Osteocyte (in vitro differentiated cells): ENCODE results near the genes BHLHA9, CRK and RILP.

GRCh38 chr17:1125082-1125972 lies 54.5 kb downstream of the ABR start:
- PRO-cap, result no peak

DNA sequence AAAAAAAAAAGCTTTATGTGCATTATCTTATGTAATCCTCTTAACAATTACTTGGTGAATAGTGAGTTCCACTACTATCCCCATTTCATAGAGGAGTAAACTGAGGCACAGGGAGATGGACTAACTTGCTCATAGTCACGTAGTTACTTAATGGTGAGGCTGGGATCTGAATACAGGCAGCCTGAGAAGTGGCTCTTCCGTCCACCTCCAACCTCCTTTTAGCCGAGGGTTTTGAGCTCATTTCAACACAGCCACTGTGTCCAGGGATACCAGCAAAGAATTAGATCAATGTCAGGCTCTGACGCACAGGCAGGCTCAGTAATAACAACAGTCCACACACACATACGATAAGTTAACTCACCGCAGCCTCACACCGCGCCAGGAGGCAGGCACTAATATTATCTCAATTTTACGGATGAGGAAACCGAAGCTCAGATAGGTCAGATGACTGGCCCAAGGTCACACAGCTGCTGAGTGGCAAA lies 23.0 kb downstream of the ABR start:
- PRO-cap, result no peak

GRCh38 chr17:1203024-1203412 lies 23.2 kb upstream of the ABR start:
- PRO-cap, result no peak

DNA sequence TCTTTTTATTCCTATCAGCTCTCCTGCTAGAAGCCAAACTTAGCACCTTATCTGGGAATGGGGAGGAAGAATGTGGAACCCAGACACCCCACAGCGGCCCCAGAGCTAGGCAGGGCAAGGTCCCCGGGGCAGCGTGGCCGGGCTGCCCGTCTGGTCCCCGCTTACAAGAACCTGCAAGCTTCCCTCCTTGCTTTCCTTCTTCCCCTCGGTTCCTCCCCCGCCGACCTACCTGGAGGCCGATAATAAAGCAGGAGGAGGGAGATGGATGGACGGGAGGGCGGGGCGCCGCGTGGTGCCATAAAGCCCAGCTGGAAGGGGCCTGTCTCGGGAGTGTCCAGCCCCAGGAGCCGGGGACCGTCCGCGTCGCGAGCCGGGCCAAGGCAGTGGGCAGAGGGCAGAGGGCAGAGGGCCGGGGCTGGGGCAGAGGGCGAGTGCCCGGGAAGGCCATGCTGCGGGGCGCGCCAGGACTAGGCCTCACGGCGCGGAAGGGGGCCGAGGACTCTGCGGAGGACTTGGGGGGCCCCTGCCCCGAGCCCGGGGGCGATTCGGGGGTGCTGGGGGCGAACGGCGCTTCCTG lies at the start of gene BHLHA9:
BHLHA9 (plus strand) TSS at position 327 of the 577 bp plus-strand sequence.
- PRO-cap, result no peak

- PRO-cap, result no peak
These were observed 46.2 kb downstream of the YWHAE start for GRCh38 chr17:1353786-1354333.

GRCh38 chr17:1454569-1455059 lies 1.4 kb downstream of the CRK start:
- PRO-cap, result no peak

DNA sequence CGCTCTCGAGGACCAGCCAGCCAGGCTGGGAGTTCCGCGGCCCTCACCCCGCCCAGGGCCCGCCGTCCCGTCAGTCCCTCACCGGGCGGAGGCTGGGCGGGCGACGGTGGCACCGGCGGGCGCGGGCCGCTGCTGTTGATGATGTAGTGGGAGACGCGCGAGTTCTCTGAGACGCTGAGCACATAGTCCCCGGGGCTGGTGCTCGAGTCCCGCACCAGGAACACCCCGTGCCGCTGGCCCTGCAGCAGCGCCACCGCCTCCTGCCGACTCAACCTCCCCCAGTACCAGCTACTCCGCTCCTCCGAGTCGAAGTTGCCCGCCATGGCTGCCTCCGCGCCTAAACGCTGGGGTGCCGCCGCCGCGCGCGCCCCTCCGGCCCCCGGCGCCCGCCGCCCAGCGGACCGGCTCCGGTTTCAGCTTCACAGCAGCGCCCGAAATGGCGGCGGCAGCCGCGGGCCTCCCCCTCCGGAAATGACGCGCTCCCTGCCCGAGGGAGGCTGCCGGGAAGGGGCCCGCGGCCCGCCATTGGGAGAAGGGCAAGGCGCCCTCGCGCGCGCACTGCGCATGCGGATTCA lies at the start of gene CRK:
CRK (minus strand) TSS at position 438 of the 575 bp plus-strand sequence.
- PRO-cap, result bidirectional peak, plus-strand start at position 205 of the sequence, minus-strand start at position 140 of the sequence; bidirectional peak, plus-strand start outside the sequence, minus-strand start at position 437 of the sequence

DNA sequence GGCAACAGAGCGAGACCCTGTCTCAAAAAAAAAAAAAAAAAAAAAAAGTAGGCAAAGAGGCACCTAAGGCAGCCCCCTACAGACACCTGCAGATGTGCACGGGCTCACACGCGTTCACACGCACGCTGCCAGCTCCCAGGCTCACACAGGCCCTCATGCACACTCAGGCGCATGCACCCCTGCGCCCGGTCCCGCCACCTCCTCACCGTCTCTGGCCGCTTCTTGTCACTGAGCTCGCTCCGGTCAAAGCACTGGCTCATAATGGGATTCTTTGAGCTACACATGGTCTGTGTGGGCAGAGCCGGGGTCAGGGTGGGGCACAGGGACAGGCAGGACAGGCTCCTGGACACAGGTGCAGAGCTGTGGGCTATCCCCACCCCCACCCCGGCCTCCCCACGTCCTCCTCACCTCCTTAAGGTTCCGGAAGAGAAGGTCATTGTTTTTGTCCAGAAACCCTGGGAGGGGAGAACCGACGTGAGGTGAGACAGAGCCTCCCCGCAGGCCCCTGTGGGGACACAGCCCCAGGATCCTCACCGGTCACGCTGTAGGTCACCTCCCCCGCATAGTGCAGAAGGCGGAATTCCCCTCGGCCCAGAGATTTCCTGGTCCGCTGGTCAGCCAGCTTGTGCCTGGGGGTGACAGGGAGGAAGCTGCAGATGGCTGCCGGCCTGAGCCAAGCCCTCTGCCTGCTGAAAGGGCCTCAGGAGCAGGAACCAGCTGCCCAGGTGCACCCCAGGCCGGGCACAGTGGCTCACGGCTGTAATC lies 17.9 kb downstream of the MYO1C start:
- PRO-cap, result no peak

DNA sequence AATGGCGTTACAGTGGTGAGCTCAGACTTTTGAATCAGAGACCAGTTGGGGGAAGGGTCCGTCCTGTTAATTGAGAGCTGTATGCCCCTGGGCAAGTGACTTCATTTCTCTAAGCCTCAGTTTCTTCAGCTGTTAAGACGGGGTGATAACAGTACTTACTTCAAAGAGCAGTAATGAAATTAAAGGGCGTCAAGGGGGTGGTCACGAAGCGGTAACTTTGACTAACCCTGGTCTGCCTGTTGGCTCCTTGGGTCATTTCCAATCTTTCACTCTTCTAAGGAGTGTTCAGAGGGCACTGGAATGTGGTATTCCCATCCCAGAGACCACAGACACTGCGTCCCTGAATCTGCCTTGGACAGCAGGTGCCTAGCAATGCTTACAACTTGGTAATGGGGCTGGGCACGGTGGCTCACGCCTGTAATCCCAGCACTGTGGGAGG lies 8.9 kb upstream of the MYO1C start:
- PRO-cap, result no peak

GRCh38 chr17:1506559-1507334 lies 9.7 kb downstream of the INPP5K start:
- PRO-cap, result no peak

DNA sequence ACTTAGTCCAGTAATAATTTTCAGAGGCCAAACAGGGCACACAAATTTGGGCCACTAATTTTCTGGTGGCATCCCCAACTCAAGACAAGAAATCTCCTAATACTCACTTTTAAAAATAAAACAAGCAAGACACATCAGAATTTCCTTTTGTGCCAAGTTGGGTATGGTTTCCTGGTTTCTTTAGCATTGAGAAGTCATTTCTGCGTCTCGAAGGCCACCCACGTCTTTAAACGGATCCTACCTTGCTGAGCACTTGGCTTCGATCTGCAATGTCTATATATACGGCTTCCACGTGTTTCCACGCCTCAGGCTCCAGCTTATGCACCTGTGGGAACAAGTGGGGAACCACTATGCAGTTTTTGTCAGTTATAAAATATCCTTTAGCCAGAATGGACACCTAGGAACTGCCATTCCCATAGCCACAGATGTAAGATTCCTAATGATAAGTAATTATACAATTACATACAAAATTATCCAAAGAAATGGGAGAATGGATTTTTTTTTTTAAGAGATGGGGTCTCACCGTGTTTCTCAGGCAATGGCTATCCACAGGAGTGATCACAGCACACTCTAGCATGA lies 22.3 kb upstream of the INPP5K start:
- PRO-cap, result no peak

- PRO-cap, result no peak
These were observed 24.4 kb upstream of the PITPNA start for GRCh38 chr17:1586842-1587612.

GRCh38 chr17:1597611-1598596 lies 30.7 kb downstream of the SLC43A2 start:
- PRO-cap, result no peak

DNA sequence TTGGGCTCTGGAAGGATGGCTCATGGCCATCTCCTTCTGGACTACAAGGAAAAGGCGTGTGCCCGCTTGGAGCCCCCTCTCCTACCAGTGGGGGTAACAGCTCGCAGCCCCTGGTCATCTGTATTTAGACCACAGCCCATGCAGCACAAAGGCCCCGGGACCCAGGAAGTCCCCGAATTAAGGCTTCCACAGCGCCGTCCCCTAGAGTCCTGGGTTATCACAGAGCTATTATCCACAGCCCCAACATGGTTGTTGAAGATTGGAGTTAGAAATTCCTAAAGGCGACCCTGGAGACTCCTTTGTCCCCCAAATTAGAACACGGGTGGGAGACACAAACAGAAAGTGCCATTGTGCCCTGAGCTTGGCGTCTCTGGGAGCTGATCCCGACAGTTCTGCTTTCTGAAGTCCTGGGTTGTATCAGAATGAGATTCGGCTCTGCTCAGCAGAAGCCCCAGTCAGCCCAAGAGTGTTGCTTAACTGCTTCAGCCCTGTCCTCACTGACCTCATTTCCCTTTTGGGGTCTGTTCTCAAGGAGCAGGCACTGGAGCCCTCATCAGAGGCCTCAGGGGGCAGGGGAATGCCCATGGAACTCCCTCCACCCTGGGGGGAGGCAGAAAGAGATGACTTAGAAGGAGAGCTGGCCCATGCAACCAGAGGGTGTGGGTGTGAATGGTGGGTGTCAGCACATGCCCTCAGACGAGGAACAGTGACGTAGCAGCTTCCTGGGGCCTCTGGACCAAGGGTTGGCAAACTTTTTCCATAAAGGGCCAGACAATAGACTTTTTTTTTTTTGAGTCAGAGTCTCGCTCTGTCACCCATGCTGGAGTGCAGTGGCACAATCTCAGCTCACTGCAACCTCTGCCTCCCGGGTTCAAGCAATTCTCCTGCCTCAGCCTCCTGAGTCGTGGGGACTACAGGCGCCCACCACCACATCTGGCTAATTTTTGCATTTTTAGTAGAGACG lies 21.4 kb downstream of the SLC43A2 start:
- PRO-cap, result no peak

DNA sequence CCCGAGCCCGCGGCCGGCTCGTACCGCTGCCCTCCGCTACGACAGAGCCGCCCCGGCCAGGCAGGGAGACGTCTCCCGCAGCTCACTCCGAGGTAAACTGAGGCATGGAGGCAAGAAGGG lies 684 bp downstream of the SLC43A2 start:
- PRO-cap, result no peak

GRCh38 chr17:1639536-1640095 lies 5.9 kb downstream of the SCARF1 start:
- PRO-cap, result no peak

DNA sequence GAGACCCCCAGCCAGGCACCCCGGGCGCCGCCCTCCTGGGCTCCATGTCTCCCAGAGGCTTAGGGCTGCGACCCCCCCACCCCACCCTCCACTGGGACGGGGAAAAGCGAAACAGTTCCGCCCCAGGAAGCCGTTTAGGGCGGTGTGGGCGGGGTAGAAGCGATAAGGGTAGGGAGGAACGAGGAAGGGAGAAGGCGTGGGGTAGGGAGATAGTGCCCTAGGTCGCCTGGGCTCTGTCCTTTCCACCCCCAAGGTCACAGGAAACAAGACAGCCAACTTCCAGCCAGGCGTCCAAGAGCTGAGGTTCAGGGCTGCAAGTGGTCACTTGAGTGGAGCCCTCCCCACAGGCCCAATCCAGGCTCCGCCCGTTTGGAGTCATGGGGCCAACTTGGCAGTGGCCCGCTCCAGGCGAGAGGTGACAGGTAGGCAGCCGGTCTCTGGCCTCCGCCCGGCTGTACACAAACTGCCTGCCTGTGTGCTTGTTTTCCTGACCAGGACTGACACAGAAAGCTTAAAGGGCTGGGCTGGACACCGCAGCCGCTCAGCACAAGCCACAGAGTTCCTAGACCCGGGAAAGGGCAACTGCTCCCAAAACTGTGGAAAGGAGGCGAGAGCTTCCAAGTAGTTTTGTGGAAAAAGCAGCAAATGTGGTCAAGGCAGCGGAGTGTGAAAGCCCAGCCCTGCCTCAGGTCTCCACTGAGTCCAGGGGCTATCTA lies at the start of gene RILP:
RILP (minus strand) TSS at position 108 of the 716 bp plus-strand sequence.
- PRO-cap, result no peak

DNA sequence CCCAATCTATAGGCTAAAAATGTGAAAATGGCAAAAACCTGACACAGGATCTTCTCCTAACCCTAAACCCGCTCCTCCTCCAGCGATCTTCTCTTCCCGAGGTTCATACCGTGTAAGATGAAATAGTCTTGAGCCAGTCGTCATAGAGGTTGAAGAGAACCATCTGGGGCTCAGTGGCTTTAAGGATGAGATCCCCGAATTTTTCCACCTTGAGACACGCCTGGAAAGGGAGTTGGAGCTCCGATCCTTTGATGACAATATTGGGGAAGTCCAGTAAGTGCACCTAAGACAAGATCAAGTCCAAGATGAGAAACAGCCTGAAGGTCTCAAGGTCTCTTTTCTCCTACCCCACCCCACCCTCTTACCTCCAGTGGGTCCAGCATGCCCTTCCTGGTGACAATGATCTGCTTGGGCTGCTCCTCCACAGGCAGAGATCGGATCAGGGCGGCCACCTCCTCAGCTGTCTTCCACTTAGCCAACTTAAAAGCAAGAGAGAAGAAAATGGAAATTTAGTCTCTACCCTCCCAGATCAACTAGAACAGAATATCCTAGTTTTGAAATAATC lies 6.7 kb upstream of the RILP start:
- PRO-cap, result no peak

- PRO-cap, result no peak
These were observed 12.0 kb upstream of the RILP start for GRCh38 chr17:1661412-1662295.

DNA sequence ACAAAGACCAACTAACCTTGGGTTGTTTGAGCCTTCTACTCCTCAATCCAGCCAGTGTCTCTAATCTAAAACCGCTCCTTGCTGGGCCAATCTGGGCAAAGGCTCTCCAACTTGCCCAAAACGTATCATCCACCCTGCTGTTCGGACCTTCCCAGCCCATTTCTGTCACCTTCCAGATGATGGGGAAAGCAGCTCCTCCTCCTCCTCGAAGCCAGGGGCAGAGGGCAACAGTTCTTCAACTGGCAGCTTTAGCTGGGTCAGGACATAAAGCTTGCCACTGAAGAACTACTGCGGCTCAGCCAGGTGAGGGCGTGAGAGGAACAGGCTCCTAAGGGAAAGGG lies 3.5 kb upstream of the TLCD2 start:
- PRO-cap, result no peak